Brain (tissue), 1 donor: Measurements from ENCODE around the gene IL7R.

DNA sequence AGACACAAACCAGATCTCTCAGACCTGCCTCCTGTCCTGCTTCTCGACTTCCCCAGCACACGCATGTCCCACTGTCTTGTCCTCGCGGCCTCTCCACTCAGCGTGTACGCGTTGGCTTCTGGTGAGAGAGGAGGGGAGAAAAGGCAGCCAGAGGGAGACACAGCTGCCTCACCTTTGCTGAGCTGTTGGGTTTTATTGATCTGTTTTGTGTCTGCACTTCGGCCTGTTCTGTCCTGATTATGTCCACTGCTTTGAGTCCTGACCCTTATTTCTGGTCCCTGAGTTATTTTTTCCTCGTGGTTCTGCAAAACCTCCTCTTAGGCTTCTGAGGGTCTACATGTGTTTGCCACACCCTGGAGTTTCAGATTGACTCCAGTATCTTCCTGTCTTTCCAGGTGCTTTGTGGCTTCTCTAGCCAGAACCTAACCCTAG is 87.5 kb upstream of the AGXT2 start:
- RRBS: no CpG with 5 or more reads among the region's 9 CpGs

GRCh38 chr5:35194979-35196070 is 35.0 kb downstream of the PRLR start:
- RRBS: no CpG with 5 or more reads among the region's 16 CpGs

- RRBS: no CpG with 5 or more reads among the region's 1 CpG
Observed at GRCh38 chr5:35676823-35677022, 59.1 kb downstream of the SPEF2 start.

DNA sequence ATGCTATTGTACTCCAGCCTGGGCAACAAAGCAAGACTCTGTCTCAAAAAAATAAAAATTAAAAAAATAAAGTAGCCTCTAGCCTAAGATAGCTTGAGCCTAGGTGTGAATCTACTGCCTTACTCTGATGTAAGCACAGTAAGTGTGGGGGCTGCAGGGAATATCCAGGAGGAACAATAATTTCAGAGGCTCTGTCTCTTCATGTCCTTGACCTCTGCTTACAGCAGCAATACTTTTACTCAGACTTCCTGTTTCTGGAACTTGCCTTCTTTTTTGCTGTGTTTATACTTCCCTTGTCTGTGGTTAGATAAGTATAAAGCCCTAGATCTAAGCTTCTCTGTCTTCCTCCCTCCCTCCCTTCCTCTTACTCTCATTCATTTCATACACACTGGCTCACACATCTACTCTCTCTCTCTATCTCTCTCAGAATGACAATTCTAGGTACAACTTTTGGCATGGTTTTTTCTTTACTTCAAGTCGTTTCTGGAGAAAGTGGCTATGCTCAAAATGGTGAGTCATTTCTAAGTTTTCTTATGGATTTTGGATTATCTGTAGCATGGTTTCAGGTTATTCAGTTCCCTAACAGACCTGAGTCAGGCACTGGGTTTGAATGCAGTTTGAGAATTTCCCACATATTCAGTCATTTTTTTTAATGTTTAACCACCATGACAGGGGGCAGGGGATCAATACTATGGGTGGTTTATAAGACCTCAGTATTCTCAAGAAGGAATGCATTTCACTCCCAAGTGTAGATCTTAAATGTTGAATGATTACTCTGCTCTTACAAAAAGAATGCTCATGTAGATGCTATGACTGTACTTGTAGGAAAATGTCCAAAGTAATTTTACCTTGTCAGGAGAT is at the start of gene IL7R:
Gene IL7R (plus strand): TSS at position 342 of the 861 bp plus-strand sequence.
- RRBS: no CpG with 5 or more reads among the region's 1 CpG

- RRBS: no CpG with 5 or more reads among the region's 9 CpGs
Observed at GRCh38 chr5:35877131-35878321, 20.8 kb downstream of the IL7R start.

DNA sequence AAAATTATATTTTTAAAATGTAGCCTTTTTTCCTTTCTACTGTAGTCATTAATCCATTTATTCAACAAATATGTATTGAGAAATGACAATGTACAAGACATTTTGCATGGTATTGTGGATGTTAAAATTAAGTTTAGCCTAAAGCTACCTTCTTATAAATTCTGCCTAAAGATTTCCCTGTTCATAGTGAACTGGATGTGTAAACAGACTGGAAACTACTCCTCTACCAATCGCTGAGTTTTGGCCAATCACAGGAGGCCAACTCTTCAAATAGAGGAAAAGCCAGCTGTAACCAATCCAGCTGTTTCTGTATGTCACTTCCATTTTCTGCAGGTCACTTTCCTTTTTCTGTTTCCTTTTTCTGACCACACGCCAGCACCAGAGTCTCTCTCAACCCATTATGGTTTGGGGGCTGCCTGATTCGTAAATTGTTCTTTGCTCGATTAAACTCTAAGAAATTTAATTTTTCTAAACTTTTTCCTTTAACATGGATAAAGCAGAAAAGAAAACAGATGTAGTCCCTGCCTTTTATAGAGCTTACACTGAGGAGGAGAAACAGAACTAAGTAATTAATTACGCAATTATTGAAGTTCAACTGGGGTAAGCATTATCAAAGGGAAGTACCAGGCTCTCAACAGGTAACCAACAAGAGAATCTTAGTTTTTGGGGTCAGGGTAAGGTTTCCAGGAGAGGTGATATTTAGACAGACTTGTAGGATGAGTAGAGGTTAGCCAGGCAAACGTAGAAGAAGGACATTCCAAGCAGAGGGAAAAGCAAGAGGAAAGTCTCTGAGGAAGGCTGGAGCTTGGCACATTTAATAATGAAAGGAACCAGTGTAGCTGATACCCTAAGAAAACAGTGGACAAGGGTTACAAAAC is 27.7 kb downstream of the RANBP3L start:
- RRBS: no CpG with 5 or more reads among the region's 6 CpGs

- RRBS: no CpG with 5 or more reads among the region's 6 CpGs
Observed at GRCh38 chr5:36744052-36744412, 132.5 kb upstream of the NIPBL start.

- RRBS: no CpG with 5 or more reads among the region's 3 CpGs
Observed at GRCh38 chr5:36755240-36755637, 121.3 kb upstream of the NIPBL start.

GRCh38 chr5:36874994-36875751 is 1.4 kb upstream of the NIPBL start:
- RRBS: no CpG with 5 or more reads among the region's 27 CpGs

GRCh38 chr5:36876144-36876510 is 442 bp upstream of the NIPBL start:
- RRBS: under 1% methylated on average over 26 of the region's 37 CpGs

DNA sequence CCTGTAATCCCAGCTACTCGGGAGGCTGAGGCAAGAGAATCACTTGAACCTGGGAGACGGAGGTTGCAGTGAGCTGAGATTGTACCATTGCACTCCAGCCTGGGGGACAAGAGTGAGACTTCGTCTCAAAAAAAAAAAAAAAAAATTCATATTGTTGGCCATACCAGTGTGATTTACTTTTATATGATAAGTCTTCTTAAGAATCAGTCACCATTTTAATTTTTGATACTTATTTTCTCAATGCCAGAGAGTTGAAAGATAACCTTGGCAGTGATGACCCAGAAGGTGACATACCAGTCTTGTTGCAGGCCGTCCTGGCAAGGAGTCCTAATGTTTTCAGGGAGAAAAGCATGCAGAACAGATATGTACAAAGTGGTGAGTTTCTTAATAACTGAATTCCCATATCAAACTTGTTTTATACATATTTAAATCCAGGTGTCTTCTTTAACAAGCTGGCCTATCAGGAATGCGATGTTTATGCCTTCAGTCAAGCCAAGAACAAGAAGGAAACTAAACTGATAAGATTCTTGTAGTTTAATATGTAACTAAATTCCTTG is 81.4 kb downstream of the NIPBL start:
- RRBS: no CpG with 5 or more reads among the region's 5 CpGs

DNA sequence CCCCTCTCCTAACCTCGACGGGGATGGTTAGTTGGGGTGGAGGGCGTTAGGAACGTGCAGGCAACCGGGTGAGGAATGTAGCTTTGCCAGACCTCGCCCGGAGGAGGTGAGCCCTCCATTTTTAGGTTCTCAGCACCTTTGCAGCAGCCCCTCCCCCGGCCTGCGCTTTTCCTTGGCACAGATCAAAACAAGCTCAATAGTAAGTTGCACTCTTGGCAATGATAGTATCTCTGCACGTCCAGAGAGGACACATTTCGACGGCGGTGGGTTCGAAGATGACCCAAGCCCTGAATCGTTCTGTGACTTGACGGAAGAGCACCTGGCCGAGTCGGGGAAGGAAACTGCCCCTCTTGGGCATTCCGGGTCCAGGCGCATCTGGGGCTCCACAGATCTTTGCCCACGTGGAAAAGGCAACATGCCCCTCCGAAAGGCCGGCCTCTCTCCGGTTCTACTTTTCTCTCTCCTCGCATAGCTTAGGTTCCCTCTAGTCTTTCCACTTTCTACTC is 907 bp downstream of the GDNF start:
- RRBS: 3% methylated on average over 7 of the region's 25 CpGs

- RRBS: no CpG with 5 or more reads among the region's 6 CpGs
Observed at GRCh38 chr5:38485751-38486146, 70.7 kb downstream of the LIFR start.

DNA sequence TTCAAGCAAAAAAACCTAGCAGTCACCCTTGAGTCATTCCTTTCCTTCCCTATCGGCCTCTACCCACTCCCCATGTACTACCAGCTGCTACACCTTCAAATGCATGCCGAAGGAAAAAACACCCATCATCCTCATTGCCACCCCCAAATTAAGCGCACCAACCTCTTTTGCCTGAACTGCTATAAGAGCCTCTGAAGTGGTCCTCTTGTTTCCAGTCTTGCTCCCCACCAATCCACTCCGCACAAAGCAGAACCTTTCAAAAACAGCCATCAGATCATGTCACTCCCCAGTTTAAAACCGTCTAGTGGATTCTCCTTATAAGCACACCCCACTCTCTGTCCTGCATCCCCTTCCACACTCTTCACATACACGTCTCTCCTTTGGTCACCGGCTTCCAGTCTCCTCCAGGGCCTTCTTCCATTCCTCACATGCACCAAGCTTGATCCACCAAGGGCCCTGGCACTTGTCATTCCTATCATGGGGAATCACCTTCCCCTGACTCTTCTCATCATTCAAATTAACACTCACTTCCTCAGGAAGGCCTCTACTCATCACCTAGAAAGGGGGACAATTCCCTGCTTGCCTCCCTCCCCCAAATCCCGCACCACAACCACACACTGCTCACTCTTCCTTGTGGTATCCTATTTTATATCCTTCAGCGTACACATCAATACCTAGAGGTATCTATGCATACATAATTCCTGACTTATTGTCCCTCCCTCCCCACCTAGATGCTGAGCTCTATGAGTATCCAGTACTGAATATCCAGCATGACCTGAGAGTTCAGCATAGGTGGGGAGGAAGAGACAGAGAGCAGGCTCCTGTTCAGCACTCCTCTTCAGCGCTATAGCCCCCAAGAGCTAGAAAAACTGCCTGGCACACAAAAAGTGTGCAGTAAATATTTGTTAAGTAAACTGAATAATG is 12.2 kb downstream of the LIFR start:
- RRBS: no CpG with 5 or more reads among the region's 10 CpGs

DNA sequence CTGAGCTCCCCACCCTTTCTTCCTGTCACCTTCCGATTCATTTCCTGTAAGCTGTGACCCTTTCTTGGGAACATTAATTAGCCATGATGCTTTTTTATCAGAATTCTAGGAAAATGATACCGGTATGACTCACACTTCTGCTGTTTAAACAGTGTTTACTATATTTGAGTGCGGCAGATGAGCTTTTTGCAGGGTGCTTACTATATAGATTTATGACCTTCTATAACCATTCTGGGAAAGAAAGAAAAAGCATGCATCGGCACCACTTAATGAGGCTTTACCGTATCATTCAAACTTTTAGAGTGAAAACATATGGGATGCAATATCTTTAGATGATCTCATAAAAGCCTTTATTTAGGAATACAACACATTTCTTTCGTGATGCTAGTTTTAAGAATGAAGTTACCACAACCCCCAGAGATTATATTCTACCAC is 38.1 kb upstream of the OSMR start:
- RRBS: no CpG with 5 or more reads among the region's 6 CpGs

DNA sequence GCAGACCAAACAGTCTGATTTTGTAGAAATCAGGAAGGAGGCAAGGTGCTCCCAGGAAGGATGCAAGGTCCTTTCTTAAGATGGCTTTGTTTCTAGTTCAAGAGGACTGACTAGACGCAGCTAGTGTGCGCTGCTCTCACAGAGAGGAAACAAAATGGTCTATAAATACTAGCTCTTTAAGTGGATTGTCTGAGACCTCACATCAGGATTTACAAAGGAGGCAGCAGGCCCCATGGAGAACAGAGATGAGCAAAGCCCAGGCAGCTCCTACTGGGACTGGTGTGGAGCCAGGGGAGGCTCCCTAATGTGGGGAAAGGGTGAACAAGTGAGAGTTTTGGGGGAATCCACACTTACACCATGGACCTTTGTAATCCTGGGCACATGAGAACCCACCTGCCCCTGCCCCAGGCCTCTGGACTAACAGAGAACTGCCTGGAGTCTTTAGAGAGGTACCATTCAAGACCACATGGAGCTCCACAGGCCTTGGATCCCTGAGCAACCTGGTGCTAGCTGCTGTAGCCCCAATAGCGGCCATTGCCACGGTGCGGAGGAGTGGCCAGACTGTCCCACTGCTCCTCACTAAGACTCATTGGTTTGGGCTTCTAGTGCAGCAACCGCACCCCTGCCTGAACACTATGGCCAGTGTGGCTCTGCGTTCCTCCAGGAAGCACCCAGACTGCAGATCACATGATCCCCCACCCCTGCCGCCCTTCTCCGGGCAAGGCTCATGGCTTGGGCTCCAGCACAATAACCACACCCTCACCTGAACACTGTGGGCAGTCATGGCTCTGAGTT is 45.6 kb downstream of the OSMR start:
- RRBS: no CpG with 5 or more reads among the region's 9 CpGs

- RRBS: no CpG with 5 or more reads among the region's 1 CpG
Observed at GRCh38 chr5:38990743-38991286, 83.4 kb downstream of the RICTOR start.

GRCh38 chr5:39005209-39006295 is 68.6 kb downstream of the RICTOR start:
- RRBS: no CpG with 5 or more reads among the region's 7 CpGs

DNA sequence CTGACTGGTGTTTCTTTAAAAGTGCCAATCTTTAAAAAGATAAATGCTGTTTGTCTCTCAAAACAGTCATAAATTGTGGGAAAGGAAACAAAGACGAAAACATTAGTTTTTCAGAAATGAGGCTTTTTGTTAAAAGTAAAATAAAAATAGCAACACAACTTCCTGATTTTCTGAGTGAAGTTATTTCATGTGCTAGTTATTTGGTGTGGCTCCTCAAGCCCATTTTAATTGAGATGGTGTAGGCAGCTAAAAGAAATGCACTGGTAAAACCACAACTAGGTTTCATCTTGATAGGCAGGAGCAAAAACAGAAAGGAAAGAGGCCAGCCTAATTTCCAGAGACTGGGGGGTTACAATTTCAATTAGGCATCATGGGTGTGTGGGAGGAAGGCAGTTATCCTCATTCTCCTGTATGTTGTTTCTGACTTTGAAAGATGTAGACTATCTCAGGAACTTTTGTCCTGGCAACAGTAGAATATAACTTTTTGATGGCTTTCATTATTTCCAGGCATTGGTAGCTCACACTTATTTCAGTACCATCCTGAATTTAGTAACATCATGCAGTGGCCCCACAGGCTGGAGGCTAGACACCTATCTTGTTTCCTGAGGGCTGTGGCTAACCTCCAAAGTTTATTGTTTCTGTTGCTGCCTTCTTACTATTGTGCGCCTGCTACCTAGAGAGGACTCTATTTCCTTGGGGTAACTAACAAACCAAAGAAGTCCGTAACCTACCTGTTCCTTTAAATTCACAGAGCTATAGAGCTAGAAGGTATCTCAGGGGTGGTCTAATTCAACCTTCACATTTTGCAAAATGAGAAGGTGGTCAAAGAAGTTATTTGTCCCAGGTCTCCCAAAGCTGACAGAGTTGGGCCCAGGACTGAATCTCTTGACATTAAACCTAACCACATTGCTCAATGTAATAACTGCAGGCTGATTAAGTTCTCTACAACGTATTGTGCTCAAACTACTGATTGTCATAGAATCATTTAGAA is 42.5 kb downstream of the FYB1 start:
- RRBS: no CpG with 5 or more reads among the region's 4 CpGs

- RRBS: no CpG with 5 or more reads among the region's 15 CpGs
Observed at GRCh38 chr5:39194330-39195236, 24.8 kb downstream of the FYB1 start.